HCT116 (cell line): ENCODE results near the genes COL16A1, DCDC2B, TMEM234 and LCK.

DNA sequence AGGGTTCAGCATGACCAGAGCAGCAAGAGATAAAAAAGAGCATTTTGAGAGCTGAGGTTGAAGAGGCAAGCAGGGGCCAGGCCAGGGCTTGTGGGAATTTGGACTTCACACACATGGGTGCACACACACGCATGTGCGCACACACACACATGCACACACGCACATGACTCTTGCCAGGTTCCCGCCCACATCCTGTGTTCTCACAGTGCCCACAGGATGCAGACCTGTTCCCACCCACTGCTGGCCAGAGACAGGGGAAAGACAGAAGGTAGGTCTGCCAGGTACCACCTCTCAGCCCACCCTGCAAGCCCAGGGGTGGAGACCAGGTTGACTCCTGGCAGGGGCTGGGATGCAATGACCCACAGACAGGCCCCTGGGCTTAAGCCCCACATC lies 4.5 kb downstream of the COL16A1 start:
- RRBS, result no CpG with 5 or more reads among the region's 4 CpGs

GRCh38 chr1:31702057-31702396 lies 1.8 kb downstream of the COL16A1 start:
- RRBS, result no CpG with 5 or more reads among the region's 7 CpGs

GRCh38 chr1:31703783-31704307 lies at the start of gene COL16A1:
TSS of gene COL16A1 (minus strand) at chr1:31704017.
- RRBS, result 91% methylated on average over 1 of the region's 33 CpGs

DNA sequence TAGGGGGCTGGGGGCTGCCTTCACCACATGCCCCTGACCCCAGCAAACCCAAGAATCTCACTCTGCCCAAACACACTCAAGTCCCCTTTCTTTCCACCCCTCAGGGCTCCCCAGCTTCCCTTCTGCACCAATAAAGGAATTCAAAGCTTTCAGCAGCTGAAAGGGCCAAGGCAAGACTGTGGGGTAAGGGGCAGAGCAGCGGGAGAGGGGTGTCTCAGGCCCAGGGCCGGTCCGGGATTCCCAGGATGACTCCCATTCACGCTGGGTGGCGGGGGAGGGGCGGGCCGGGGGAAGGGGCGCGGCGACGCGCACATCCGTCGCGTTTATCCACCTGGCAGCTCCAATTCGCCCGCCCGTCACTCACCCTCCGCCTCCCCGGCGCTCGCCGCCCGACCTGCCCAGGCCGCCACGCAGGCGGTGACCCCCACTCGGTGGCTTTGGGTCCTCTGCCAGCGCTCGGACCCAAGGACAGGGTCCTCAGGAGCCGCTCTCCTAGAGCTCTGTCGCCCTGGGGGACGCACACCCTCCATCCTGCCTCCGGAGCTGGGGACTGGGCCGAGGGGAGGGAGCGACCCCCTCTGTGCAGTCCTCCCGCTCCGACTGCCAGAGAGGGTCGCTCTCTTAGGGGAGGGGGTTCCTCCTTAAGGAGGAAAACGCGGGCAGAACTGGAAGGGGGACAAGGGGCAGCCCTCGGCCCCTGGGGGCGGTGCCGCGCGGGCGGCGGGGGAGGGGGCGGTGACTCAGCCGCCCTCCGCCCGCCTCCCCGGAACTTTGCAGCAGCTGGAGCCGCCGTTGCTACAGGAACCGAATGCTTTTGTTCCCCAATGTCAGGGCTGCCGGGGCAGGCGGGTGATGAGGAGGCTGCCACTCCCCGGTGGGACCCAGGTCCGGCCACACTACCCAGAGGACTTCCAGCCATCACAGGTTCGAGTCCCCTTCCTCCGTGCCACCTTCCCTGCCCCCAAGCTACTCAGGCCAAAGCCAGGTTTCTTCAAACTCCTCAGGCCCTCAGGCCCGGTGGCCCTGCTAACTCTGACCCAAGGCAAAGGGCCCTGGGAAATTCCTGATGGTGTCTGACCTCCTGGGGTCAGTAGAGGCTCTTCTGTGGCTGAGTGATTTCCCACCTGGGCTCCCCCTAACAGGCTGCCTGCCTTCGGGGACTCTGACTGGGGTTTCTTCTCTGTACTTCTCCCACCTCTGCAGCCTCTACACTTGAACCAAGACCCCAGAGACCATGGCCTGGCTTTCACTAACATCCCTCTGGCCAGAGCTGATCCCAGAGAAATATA lies 3.4 kb downstream of the ADGRB2 start:
- RRBS, result 15% methylated on average over 22 of the region's 64 CpGs

- RRBS, result no CpG with 5 or more reads among the region's 9 CpGs
Observed at GRCh38 chr1:31848287-31848673, 32.5 kb upstream of the SPOCD1 start.

- RRBS, result no CpG with 5 or more reads among the region's 3 CpGs
Observed at GRCh38 chr1:31881109-31881606, 57.0 kb downstream of the PTP4A2 start.

DNA sequence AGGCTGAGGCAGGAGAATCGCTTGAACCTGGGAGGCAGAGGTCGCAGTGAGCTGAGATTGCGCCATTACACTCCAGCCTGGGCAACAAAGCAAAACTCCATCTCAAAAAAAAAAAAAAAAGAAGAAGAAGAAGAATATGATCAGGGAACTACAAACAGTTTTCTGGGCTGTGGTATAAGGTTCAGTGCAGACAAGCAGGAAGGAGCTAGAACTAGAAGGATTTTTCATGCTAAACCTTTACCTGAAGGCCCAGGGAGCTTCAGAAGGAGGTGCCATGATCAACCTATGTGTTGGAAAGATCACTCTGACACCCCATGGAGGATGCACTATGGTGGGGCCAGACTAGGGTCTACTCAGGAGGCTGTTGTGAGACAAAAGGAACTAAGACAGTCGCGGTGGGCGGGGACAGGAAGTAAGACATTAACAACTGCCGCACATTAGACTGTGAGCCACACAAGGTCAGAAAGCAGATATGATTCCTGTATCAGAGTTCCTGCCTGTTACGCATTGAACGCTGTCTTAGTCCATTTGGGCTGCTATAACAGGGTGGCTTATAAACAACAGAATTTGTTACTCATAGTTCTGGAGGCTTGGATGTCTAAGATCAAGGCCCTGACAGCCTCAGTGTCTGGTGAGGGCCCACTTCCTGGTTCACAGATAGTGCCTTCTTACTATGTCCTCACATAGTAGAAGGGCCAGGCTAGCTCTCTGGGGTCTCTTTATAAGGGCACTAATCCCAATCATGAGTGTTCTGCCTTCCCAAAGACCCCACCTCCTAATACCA lies 49.0 kb downstream of the PTP4A2 start:
- RRBS, result no CpG with 5 or more reads among the region's 9 CpGs

GRCh38 chr1:31905706-31906685 lies 32.2 kb downstream of the PTP4A2 start:
- RRBS, result no CpG with 5 or more reads among the region's 7 CpGs

GRCh38 chr1:31918317-31919299 lies 19.6 kb downstream of the PTP4A2 start:
- RRBS, result no CpG with 5 or more reads among the region's 8 CpGs

- RRBS, result no CpG with 5 or more reads among the region's 8 CpGs
Observed at GRCh38 chr1:31926761-31927664, 11.2 kb downstream of the PTP4A2 start.

- RRBS, result no CpG with 5 or more reads among the region's 4 CpGs
Observed at GRCh38 chr1:31985390-31986022, 28.2 kb upstream of the KHDRBS1 start.

DNA sequence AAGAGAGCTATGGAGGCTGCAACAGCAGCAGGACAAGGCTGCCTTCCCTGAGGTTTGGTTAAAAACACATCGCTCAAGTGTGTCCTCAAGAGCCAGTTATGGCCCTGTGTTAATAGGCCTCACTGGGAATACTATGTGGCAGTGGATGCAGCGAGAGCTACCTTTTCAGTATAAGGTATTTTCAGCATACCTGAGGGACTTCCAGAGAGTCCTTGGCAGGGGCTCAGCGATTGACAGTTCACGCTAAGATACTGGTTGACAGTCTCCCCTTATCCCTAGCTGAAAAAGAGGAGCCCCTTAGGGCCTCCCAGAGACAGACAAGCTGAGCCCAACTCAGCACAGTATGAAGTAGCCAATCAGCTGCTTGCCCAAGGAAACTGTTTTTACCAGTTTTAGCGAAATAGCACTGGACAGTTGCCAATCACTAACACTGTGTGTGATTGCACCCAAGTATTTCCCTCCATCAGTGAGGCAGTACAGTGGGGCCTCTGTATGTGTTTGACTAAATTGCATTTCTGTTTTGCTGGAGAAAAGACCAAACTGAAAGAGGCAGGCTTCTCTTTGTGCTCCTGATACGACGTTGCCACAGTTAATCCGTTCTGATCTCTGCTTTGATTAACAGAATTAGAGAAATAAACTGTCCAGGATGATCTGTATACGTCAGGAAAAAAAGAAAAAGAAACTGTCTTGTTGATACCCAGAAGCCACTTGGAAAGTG lies 27.0 kb downstream of the KHDRBS1 start:
- RRBS, result no CpG with 5 or more reads among the region's 9 CpGs

- RRBS, result 5% methylated on average over 6 of the region's 33 CpGs
Observed at GRCh38 chr1:32108248-32109027, 582 bp downstream of the KPNA6 start.

DNA sequence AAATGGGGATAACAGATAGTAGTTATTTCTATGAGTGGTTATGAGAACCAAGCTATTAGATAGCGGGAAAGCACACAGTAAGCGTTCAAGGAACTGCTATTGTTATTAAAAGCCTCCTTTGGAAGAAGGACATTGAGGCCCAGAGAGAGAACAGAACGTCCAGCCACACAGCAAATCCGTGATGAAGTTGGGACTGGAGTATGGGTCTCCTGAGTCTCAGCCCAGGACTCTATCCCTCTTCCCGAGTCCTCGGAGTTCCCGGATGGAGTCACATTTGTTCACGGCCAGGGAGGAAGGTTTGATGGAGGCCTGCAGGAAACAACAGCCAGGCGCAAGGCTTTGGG lies 407 bp upstream of the TXLNA start:
- RRBS, result no CpG with 5 or more reads among the region's 9 CpGs

DNA sequence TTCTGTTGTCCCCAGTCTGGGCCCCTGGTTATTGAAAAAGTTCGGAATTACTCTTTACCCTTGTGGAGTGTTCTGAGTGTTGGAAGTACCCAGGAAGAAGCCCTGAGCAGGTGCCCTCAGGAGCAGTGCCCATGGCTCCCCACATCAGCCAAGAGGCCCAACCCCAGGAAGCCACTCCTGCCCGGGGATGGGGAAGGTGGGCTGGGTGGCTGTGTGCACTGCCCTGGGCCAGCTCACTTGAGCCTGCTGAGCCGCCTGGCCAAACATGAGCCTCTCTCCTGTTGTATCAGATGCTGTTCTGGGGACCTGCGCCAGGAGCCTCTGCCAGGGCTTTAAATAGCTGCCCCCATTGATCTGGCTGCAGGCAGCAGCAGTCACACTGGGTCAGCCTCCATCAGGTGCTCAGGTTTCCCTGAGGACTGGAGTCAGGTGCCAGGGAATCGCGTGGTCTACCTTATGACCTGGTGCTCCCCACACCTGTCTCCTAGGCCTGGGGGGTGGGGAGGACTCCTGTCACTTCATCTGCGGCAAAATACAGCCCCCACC lies 782 bp upstream of the CCDC28B start:
- RRBS, result no CpG with 5 or more reads among the region's 7 CpGs

DNA sequence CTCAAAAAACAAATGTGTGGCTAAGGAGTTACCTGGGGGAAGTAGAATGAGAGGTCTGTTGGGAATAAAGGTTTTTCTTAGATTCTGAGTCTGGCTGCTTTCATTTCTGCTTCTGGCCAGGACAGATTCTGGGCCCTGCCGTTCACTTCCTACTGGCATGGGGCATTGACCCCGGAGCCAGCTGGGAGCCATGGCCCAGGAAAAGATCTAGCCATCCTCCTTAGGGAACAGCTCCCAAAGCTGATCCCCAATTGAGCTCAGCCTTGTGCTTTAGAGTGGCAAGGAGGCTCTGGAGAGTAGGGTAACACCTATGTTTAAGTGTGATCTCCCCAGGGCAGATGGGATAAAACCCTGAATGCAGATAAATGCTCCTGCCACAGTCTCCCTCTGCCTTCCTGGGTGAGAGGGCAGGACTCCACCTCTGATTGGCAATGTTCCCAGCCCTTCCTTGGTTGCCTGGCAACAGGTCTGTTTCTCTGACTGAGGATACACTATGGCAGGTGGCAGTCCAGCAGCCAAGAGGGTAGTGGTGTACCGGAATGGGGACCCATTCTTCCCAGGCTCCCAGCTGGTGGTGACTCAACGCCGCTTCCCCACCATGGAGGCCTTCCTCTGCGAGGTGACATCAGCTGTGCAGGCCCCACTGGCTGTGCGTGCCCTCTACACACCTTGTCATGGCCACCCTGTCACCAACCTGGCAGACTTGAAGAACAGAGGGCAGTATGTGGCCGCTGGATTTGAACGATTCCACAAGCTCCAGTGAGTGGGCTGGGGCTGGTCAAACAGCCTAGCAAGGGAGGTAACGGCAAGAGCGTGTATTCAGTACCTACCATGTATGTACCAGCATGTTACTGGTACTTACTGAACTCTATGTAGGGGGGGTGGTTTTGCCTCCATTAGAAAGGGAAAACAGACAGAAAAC lies at the start of gene DCDC2B:
Gene DCDC2B, plus strand, starts transcription at position 489 of the 922 bp plus-strand sequence.
- RRBS, result no CpG with 5 or more reads among the region's 11 CpGs

GRCh38 chr1:32220508-32221400 lies 1.4 kb downstream of the TMEM234 start:
- RRBS, result no CpG with 5 or more reads among the region's 5 CpGs

DNA sequence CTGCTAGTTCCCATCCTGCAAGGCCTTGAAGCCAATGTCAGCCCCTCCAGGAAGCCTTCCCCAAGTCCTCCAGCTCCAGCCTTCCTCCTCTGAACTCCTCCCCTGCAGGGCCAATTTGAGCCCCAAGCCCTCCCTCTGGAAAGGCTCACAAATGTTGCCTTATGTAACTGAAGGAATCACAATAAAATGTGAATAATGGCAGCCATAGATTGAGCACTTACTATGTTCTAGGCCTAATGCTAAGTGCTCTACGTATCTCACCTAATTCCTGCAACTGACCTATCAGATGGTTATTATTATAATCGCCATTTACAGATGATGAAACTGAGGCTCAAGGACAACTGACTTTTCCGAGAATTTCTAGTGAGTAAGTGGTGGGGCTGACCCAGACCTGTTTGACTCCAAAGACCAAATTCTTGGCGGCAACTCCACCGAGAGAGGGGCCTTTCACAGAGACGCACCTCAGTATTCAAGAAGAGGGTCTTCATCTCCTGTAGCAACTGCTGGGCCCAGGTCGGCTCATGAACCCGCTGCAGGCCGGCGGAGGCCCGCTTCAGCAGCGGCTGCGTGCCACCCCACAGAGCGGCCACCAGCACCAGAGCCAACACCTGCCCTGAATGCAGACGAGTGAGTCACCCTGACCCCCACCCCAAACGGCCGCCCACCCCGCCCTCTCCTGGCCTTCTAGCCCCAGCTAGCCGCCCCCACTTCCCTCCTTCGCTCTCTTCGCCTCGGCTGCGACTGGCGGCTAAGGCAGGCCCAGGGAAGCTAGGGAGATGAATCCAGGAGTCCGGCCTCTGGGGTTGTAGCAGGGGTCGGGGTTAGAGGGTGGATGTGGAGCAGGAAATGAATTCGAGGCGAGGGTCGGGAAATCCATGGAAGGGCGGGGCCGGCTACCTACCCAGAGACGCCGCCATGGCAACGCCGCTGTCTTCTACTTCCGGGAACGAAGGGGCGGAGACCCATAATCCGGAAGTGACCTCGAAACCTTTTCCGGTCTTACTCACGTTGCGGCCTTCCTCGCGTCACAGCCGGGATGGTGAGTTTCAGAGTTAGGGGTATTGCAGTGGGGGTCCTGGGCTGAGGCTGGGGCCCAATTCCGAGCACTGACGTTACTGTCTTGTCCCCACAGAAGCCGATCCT lies at the start of gene TMEM234:
Gene TMEM234, minus strand, starts transcription at position 948 of the 1,143 bp plus-strand sequence.
- RRBS, result under 1% methylated on average over 13 of the region's 49 CpGs

GRCh38 chr1:32250680-32251627 lies at the start of gene LCK:
TSS of gene LCK (plus strand) at chr1:32251265.
- RRBS, result 92% methylated on average over 5 of the region's 27 CpGs

- RRBS, result no CpG with 5 or more reads among the region's 10 CpGs
Observed at GRCh38 chr1:32322529-32323058, 13.4 kb downstream of the MARCKSL1 start.